Measurements from ENCODE around the genes TOMM34, RBPJL and SPINT4.

GRCh38 chr20:44609389-44609885 is 27.1 kb downstream of the PKIG start:
- RRBS: 21% methylated on average over 4 of the region's 17 CpGs

GRCh38 chr20:44615054-44615915 is 32.9 kb downstream of the PKIG start:
- RRBS: 46% methylated on average over 3 of the region's 13 CpGs

DNA sequence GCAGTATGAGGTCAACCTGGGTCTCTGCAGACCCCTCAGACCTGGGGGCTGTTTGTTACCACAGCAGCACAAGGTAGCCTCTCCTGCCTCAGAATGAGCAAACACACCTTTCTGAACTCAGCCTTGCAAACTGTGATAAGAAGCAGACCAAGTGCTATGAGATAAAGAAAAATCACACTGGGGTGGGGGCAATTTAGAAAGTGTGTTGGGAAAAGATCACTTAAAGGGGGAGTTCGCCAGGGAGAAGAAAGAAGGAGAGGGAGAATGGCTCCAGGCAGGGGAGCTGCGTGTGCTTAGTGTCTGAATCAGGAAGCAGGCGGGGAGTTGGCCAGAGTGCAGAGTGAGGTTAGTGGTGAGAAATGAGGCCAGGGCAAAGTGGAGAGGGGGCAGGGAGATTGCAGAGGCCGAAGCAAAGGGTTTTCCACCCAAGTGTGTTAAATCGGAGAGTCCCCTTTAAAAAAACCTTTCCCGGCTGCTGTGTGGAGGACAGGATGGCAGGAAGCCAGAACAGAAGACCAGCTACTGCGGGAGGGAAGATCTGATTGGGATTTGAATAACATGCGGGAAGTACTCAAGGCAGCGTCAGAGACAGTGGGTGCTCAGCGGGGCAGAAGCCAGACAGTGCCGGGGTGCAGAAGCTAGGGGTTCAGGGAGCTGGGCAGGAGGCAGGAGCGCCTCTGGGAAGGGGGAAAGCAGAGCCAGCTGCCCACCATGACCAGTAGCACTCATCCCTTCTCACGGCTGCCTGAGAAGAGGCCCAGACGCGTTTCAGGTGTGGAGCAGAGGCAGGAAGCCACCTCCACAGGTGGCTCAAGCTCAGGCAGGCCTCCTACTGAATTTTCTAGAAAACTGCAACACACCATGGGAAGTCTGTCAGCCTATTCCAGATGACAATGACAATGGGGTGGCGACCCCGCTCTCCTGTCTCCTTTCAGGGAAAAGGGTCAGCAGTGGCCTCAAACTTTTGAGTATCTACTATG is 9.0 kb downstream of the ADA start:
- RRBS: no CpG with 5 or more reads among the region's 17 CpGs

GRCh38 chr20:44646790-44647228 is 4.7 kb downstream of the ADA start:
- RRBS: no CpG with 5 or more reads among the region's 7 CpGs

- RRBS: no CpG with 5 or more reads among the region's 5 CpGs
Measured at GRCh38 chr20:44671621-44671883, 20.1 kb upstream of the ADA start.

- RRBS: no CpG with 5 or more reads among the region's 12 CpGs
Measured at GRCh38 chr20:44711250-44711870, 3.8 kb upstream of the CCN5 start.

- RRBS: no CpG with 5 or more reads among the region's 12 CpGs
Measured at GRCh38 chr20:44716326-44716939, 1.3 kb downstream of the CCN5 start.

DNA sequence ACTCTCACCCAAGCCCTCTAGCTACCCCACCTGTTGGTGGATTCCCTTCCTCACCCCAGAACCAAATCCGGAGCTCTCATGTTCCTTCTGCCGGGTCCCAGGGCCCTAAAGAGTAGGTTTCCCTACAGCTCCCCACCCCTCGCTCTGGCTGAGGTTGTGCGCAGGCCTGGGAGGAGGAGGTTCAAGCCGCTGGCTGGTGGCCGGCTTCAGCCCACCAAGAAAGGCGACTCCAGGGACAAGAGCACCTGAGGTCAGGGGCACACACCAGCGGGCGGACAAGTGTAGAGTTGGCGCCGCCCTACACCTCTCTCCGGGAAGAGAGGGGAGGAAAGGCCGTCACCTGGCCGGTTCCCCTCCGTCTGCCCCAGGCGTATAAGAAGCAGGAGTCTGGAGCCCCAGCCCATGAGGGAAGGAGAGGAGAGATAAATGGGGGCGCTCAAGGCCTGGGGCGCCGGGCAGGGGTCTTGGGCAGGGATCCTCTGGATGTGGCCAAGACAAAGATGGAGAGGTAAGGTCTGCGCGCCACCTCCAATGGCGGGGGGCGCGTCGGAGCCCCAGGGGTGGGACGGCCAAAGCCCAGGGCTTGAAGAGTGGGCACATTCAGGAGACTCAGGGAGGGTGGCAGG is 988 bp downstream of the RIMS4 start:
- RRBS: 91% methylated on average over 9 of the region's 26 CpGs

- RRBS: no CpG with 5 or more reads among the region's 7 CpGs
Measured at GRCh38 chr20:44907612-44908461, 2.0 kb upstream of the PABPC1L start.

DNA sequence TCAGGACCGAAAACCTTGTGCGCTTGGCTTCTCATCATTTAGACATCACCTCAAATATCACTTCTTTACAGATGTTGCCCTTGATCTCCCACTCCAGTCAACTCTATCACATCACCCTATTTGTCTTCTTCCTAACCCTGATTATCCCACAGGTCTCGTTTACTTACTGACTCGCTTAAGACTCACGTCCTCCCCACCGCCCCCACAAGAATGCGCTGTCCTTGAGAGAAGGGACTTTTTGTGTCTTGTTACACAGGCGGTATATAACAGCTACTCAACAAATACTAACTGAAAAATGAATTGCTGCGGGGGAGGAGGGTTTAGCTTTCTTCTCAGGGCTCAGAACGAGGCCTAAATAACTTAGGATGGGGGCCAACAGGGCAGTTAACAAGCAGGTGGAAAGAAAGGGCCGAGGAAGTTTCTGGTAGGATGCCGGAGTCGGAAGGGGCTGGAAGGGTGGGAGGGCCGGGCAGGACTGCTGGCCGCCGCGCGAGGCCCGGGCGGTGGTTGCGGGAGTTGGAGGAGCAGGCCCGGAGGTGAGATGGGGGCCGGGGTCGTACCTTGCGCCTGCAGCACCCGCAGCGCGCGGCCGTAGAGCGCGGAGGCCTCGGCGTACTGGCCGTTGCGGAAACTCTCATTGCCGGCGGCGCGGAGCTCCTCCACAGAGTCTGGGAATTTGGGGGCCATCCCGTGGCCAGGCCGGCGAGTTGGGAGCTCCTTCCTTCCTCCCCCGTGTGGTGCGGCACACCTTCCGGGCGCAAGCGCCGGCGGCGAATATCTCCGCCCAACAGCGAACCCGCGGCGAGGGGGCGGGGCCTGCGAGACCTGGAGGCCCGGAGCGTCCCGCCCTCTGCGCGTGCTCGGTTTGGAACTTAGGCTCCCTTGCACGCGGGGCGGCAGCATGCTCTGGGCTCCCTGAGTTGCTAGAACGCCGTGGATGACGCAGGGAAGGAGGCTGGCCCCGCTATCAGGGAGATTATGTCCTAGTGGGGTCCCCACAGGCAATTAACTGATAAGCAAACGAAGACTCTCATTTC is at the start of gene TOMM34:
Gene TOMM34, minus strand, starts transcription at position 751 of the 1,037 bp plus-strand sequence.
- RRBS: 1% methylated on average over 30 of the region's 72 CpGs

- RRBS: no CpG with 5 or more reads among the region's 48 CpGs
Measured at GRCh38 chr20:45306364-45307130, at the start of gene RBPJL. Gene RBPJL, plus strand, starts transcription at chr20:45306840.

DNA sequence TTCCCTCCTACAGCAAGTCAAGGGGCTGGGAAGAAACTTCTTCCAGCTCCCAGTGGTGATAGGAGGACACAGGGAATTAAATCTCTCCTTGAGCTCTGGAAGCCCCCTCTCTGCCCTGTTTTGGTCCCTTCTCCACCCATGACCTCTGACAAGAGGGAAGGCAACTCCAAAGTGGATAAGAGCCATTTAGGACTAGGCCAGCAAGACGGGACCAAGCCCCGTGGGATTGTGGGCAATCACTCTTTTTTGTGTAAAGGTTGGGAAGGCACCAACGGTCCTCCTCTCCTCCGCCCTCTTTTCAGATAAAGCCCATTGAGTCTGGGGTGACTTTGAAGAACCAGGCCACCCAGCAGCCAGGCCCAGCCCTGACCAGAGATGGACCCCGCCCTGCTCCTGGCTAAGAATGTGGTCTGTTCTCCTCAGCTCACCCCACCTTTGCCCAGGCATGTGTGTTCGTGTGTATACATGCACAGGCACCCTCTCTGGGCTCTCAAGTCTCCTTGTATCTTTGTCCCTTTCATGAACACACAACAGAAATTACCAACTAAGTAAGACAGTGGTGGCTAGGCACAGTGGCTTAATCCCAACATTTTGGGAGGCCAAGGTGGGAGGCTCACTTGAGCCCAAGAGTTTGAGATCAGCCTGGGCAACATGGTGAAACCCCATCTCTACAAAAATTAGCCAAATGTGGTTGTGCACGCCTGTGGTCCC is 9.2 kb downstream of the SDC4 start:
- RRBS: no CpG with 5 or more reads among the region's 7 CpGs

DNA sequence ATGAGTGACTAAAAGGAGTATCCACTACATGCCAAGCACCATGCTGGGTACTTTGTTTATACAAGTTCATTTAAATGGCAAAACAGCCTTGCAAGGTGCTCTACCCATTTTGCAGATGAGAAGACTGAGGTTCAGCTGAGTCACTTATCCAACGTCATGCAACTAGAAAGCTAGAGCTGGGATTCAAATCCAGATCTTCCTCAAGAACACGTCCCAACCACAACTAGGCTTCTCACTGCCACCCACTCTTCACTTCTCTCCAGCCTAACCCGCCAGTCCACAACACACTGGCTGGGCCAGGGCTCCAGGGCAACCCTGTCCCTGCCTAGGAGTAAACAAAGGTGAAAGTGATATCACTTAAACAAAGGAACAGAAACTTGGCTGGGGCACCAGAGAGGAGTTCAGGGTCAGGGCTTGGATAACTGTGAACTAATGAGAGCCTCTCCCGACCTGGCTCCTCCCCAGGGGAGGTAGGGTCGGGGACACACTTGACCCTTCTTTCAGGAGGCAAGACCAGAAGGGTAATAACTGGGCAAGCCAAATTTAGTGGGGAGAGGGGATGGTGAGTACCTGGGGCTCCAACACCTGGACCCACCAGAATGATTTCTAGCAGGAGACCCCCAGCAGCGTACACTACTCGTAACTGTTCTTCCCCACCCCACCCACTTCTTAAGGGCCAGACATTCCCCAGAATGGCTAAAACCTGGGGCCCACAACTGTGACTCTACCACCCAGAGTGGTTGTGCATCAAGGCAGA is 7.8 kb downstream of the SDC4 start:
- RRBS: no CpG with 5 or more reads among the region's 7 CpGs

GRCh38 chr20:45341929-45342615 is 6.2 kb downstream of the SDC4 start:
- RRBS: 16% methylated on average over 2 of the region's 15 CpGs

DNA sequence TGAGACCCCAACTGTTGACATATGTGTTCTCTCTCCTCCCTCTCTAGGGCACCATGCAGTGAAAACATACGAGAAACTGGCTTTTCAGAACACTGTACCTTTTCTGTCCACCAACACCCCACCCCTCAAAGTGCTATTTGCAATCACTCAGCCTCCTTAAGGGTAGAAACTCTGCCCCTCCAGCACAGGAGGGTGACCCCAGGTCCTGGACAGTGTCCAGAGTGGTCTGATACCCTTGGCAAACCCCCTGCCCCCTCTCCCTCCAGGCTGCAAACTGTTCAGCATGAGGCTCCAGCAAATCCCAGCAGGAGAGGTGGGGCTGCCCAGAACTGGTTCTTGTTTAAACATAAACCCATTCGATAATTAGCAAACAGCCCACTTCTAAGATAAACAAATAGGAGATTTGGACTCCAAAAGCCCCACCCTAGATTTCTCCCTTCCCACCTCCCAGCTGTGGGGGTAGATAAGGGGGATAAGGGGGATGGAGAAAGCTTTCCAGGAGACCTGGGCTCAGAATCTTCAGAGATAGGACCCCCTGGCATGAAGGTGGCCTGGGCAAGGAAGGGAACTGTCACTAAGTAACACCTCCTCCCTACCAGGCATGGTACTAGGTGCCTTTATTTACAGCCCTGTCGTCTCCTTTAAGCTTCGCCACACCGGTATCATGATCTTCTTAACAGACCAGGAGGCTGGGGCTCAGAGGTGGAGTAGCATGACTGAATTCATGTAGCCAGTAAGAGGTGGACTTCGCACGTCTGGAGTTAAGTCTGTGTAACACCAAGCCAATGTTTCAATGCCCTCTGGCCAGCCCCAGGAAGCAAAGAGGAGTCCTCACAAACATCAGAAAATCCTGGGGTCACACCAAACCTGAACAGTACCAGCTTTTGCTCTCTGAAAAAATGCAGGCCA is 4.8 kb downstream of the SDC4 start:
- RRBS: no CpG with 5 or more reads among the region's 7 CpGs

GRCh38 chr20:45722154-45722588 is at the start of gene SPINT4:
Gene SPINT4, plus strand, starts transcription at chr20:45722347.
- RRBS: no CpG with 5 or more reads among the region's 2 CpGs

DNA sequence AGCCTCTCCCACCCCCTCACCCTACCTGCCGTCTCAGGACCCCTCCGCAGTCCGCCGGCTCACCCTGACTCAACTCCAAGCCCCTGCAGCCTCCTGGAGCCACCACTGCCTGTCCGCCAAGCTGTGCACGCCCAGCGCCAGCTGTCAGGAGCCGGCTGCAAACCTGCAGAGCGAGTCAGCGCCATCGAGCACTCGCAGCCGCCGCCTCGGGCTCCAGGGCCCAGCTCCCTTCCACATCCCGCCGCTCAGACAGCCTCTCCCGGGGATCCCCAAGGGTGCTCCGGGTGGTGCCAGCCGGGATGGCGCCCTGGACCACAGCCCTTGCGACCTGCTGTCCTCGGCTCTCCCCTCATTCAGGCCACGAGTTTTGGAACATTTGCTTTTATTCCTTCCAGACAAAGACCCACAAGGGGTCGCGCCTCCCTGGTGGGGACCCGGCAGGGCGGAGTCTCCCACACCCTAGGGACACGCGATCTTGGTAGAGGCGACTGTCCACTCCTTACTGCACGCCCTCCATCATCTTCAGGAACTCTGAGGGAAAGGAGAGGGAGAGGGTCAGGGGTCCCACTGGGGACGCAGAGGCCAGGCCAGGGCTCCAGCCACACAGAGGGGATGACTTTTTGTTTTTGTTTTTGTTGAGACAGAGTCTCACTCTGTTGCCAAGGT is 4.1 kb downstream of the TNNC2 start:
- RRBS: 2% methylated on average over 13 of the region's 33 CpGs

DNA sequence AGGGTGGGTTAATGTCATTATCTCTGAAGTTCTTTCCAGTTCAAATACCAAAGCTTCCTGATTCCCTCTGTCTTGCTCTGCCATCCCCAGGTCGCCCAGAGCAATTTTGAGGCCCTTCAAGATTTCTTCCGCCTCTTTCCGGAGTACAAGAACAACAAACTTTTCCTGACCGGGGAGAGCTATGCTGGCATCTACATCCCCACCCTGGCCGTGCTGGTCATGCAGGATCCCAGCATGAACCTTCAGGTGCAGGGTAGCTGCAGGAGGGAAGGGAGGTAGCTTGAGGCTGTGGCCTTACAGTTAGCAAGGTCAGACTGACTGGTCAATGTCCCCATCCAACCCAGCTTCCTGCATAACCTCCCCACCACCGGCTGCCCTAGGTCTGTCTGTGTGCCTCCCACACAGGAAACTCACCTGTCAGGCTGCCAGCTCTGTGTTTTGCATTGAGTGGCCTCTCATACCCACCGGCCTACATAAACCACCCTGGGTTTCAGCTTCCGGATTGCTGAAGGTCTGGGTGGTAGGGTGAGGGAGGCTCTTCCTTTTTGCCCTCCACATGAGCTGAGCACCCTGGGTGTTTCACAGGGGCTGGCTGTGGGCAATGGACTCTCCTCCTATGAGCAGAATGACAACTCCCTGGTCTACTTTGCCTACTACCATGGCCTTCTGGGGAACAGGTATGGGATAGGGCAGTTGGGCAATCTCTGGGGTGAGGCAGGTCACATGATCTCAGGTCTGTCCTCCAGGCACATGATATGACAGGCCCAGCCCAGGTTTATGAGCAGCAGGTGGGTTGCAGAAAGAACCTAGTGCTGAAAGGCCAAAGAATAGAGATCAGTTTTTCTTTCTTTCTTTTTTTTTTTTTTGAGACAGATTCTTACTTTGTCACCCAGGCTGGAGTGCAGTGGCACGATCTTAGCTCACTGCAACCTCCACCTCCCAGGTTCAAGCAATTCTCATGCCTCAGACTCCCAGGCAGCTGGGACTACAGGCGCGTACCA is 1.8 kb downstream of the CTSA start:
- RRBS: 35% methylated on average over 2 of the region's 11 CpGs